Bronchial epithelial cell (primary cell): ENCODE measurements around the genes ELOVL6, METTL14 and SYNPO2.

DNA sequence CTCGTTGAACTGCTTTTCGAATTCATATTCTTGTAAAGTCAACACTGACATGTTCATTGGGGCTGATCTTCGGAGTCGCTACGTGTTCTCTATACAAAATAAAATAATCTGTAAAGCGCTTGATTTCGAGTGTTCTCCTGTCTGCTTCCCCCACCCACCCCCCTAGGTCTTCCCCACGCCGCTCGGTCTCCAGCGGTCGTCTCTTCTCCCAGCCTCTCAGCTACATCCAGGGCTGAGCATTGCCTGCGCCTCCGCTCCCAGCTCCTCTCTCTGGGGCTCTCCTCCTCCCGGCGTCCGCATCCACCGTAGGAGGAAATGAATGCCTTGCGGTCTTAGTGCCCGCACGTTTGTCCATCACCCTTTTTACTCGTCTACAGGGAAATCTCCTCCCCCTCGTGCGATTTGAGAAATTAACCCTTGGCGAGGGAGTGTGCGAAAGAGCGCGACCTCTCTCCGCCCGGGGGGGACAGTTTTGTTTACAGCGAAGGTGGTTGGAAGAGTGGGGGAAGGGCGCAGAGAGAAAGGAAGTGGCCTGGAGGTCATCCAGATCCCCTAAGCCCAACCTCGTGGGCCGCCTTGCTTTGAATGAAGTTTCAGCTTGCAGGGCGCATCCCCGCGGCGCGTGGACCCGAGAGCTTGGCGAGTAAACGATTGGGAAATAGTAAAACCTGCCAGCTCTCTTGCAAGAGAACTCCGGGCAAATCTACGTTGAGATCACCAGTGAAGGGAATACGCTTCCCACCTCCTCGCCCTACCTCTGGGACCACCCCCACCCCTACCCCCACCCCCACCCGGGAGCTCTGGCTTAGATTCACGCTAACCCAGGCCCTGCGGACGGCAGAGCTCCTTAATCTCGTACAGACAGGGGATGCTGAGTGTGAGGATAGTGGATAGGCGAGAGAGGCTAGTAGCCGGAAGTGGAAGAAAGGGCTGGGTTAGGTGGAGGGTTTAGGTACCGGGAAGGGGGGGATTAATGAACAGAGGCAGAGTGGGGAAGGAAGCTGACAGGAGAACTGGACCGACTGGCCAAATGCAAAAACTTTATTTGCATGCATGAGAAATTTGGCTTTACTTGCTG is at the start of gene ELOVL6:
Gene ELOVL6, minus strand, starts transcription at position 337 of the 1,078 bp plus-strand sequence.
- RRBS, 2 experiments, result 0% methylated on average over 2 of the region's 55 CpGs

GRCh38 chr4:110479879-110480541 is 4.1 kb downstream of the ENPEP start:
- RRBS, 2 experiments, result no CpG with 5 or more reads among the region's 7 CpGs

DNA sequence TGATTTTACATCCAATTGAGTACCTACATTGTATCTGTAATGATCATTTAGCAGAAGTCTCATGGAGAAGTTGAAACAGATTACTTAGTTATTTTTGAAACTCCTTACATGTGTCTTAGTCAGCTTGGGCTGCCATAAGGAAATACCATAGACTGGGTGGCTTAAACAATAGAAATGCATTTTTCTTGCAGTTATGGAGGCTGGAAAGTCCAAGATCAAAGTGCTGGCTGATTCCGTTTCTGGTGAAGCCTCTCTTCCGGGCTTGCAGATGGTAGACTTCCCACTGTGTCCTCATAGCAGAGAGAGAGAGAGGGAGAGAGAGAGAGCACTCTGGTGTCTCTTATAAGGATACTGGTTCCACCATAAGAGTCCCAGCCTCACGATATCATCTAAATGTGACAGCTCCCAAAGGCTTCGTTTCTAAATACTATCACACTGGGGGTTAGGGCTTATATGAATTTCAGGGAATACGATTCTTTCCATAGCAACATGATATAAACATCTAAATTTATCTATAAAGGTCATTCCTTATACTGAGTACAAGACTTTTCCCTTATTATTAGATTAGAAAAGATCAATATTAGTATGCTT is 39.7 kb downstream of the ENPEP start:
- RRBS, 2 experiments, result no CpG with 5 or more reads among the region's 5 CpGs

- RRBS, 2 experiments, result no CpG with 5 or more reads among the region's 2 CpGs
Observed at GRCh38 chr4:112126973-112127634, 18.1 kb upstream of the FAM241A start.

DNA sequence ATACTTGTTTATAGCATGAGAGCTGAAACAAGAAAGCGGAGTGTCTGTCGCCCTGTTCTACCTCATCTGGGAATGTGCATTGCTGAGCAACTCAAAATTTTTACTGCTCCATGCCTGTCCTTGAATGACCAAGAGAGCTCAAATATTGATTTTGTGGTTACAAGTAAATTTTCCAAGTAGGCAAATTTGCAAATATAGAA is 25.5 kb downstream of the AP1AR start:
- RRBS, 2 experiments, result no CpG with 5 or more reads among the region's 2 CpGs

DNA sequence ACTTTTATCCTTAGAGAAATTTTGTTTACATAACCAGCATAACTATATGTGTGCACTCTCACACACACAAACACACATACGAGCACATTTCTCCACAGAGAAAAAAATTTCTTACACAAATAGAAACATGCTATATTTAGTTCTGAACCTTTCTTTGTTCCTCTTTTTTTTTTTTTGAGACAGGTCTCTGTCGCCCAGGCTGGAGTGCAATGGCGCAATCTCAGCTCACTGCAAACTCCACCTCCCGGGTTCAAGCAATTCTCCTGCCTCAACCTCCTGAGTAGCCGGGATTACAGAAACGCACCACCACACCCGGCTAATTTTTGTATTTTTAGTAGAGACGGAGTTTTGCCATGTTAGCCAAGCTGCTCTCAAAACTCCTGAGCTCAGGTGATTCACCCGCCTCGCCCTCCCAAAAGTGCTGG is 6.2 kb downstream of the TIFA start:
- RRBS, 2 experiments, result no CpG with 5 or more reads among the region's 10 CpGs

GRCh38 chr4:112384024-112384898 is 87.1 kb downstream of the ALPK1 start:
- RRBS, 2 experiments, result no CpG with 5 or more reads among the region's 2 CpGs

DNA sequence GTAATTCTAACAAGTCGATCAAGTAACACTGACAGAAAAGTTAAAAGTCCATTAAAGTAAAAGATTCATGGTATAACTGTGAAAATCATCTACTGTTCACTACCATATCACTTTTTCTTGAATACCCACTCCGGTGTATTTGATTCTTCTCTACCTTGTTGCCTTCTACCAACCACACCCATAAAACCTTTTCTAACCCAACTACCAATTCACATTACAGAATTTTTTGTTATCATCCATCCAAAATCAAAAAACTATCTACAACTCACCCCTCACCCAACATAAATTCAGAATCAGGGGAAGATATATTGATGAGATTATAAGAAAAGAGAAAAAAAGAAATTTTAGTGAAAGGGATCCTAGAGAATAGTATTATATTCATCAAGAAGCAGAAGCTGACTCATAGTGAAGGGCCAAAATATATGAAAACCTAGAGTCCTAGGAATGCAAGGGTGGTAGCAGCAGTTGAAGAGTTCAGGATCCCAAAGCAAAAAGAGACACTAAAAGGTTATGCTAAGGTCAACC is 47.8 kb downstream of the ZGRF1 start:
- RRBS, 2 experiments, result no CpG with 5 or more reads among the region's 2 CpGs

GRCh38 chr4:113485522-113486223 is 275.9 kb downstream of the CAMK2D start:
- RRBS, 2 experiments, result no CpG with 5 or more reads among the region's 2 CpGs

GRCh38 chr4:113608695-113609617 is 152.6 kb downstream of the CAMK2D start:
- RRBS, 2 experiments, result no CpG with 5 or more reads among the region's 8 CpGs

GRCh38 chr4:113636053-113636305 is 125.6 kb downstream of the CAMK2D start:
- RRBS, 2 experiments, result no CpG with 5 or more reads among the region's 2 CpGs

- RRBS, 2 experiments, result no CpG with 5 or more reads among the region's 5 CpGs
Observed at GRCh38 chr4:113845060-113845529, 83.6 kb upstream of the CAMK2D start.

- RRBS, 2 experiments, result no CpG with 5 or more reads among the region's 35 CpGs
Observed at GRCh38 chr4:113978542-113979361, 695 bp downstream of the ARSJ start.

DNA sequence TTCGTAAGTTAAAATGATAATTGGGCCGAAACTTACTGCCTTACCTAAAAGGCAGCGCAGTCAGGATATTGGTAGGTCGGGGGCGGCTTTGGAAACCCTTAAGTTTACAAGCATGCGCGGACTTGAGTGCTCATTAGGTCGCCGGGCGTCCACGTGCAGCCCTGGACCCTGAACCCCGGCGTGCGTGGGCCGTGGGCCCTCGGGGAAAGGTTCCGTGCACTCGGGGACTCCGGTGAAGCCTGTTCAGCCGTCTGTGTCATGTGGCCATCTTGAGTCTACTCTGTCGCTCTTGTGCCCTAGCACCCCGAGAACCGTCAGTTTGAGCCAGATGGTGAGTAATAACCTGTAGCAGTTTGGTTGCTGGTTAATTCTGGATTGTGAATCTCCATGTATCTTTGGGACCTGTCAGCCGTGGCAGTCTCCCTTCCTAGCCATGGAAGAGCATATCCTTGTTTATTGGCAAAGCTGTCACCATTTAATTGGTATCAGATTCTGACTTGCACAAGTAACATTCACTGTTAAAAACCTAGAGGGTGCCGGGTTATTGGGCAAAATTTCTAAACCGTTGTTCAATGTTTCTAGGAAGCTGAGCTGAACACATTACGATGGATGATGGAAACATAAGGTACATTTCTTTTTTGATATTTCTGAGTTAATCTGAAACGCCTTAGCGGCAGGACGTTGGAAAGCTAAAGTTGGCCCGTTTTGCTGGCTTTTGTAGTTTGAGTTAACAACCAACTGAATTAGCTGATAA is 73.8 kb downstream of the PRSS12 start:
- RRBS, 2 experiments, result 1% methylated on average over 8 of the region's 31 CpGs

GRCh38 chr4:118685114-118686097 is at the start of gene METTL14:
Gene METTL14 (plus strand): TSS chr4:118685392.
- RRBS, 2 experiments, result 2% methylated on average over 4 to 5 of the region's 44 CpGs

DNA sequence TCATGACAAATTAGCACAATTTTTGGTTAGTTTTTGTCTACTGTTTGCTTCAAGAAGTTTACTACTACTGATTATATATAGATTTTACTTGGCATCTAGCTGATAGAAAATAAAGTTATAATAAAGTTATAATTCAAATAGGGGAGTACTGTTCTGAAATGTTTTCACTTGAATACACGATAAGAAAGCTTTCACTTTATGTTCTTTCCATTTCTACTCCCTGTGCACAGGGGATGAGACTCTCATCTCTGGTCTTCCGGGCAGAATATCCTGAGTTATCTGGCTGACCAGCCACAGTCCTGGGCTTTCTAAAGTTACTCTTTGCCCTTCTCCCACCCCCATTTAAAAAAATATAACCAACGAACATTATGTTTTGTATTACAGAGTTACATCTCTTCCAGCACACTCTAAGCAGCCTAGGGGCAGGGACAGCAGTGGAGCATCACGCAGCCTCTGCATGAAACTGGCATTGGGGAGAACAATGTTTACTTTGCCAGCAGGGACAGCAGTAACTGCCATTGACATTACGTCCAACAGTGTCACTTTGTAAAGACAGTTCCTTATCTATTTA is 64.2 kb downstream of the METTL14 start:
- RRBS, 2 experiments, result no CpG with 5 or more reads among the region's 5 CpGs

GRCh38 chr4:118751545-118752033 is 66.4 kb downstream of the METTL14 start:
- RRBS, 2 experiments, result no CpG with 5 or more reads among the region's 1 CpG

DNA sequence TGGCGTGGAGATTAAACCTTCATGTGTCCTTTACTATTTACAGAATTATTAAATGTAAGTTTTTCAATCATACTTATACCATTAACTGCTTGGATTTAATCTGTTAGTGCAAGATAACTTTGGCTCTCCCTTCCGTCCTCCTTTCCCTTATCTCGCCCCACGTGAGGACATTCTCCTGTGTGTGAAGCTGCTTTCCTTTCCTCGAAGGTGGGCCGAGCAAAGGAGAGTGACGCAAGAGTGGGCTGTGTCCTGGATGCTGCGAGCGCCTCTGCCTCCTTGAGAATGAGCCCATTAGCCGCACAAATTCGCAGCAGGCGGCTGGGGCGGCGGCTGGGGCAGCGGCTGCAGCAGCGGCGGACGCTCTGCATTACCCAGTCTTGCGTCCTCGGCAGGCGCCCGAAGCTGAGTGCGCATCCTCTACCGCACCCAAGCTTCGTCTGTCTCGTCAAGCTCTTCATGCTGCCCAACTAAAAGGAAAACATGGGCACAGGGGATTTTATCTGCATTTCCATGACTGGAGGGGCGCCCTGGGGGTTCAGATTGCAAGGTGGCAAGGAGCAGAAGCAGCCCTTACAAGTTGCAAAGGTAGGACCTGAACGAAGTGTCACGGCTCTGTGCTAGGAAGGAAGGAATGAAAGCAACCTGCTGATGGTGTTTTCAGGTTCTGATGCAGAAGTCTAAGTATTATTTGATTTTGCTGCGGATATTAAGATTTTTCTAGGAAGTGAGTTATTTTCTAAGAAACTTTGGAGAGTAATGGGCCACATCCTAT is at the start of gene SYNPO2:
Gene SYNPO2, plus strand, starts transcription at position 298 of the 772 bp plus-strand sequence.
- RRBS, 2 experiments, result no CpG with 5 or more reads among the region's 30 CpGs

- RRBS, 2 experiments, result no CpG with 5 or more reads among the region's 3 CpGs
Observed at GRCh38 chr4:118891510-118892041, 2.9 kb downstream of the SYNPO2 start.

GRCh38 chr4:118896919-118897579 is 8.4 kb downstream of the SYNPO2 start:
- RRBS, 2 experiments, result no CpG with 5 or more reads among the region's 2 CpGs